Epithelial cell of prostate (primary cell): ENCODE measurements around the gene PTDSS2.

- RRBS, result no CpG with 5 or more reads among the region's 17 CpGs
Observed at GRCh38 chr11:272199-272754, 5.9 kb upstream of the NLRP6 start.

GRCh38 chr11:287569-288507 is 1.1 kb upstream of the PGGHG start:
- RRBS, result 24% methylated on average over 14 of the region's 53 CpGs

GRCh38 chr11:314824-315786 is 1.3 kb downstream of the IFITM1 start:
- RRBS, result 57% methylated on average over 6 of the region's 24 CpGs

DNA sequence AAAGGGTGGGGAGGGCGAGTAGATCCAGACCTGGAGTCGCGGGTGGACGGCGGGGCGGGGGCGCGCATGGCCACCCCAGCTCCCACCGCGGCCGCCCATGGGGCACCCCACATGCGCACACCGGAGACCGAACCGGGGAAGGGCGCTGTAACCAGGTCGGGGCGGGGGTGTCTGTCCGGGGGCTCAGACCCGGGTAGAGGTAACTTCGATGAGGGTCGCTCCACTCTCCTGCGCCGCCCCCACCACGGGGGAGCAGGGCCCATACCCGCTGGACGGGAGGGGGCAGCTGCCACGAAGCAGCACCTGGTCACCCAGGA is 1.9 kb downstream of the IFITM3 start:
- RRBS, result no CpG with 5 or more reads among the region's 28 CpGs

DNA sequence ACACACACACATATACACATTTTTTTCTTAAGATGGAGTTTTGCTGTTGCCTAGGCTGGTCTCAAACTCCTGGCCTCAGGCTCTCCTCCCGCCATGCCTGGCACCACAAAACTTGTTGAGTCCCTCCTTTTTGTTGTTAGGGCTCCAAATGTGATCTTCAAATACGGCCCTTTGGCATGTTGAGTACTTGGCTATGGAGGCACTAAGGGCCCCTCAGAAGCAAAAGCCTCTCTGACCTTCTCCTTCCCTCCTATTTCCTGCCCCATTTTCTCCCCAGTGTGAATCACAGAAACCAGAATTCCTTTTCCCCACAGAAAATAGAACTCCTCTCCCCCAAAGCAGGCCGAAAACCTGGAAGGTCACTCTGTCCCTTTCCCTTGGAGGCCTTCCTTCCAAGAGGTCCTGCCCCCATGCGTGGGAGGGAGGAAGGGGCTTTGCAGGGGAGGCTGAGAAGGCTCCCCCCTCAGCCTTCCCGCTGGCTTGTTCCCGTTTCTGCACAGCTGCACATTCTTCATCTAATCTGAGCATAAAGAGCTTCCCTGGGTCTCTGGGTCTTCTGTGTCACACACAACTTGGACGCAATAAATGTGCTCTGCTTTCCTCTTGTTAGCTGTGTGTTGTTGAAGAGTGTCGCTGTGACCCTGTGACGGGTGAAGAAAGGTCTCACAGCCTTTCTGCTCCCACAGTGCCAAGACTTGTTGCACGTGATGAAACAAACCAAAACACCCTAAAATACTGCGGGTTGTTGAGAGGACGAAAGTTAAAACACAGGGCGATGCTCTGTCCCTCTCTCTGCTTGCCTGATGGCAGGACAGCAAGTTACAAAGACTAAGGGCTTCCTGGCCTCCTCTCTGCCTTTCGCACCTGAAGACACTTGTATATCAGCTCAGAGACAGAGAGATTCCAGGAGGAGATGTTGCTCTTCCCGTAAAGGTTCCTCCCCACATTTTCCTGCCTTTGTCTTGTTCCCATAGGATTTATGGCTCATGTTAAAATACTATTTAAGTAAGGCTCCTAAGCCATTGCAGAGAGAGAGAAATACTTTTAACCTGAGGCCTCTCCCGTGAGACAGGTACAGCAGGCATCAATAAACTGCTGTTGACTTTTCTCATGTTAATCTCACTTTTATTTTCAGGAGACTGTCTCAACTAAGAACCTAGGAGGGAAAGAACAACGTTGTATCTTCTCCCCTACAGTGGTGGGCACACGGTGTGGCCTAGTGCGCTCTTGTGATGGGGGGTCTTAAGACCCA is 15.2 kb upstream of the IFITM3 start:
- RRBS, result no CpG with 5 or more reads among the region's 19 CpGs

DNA sequence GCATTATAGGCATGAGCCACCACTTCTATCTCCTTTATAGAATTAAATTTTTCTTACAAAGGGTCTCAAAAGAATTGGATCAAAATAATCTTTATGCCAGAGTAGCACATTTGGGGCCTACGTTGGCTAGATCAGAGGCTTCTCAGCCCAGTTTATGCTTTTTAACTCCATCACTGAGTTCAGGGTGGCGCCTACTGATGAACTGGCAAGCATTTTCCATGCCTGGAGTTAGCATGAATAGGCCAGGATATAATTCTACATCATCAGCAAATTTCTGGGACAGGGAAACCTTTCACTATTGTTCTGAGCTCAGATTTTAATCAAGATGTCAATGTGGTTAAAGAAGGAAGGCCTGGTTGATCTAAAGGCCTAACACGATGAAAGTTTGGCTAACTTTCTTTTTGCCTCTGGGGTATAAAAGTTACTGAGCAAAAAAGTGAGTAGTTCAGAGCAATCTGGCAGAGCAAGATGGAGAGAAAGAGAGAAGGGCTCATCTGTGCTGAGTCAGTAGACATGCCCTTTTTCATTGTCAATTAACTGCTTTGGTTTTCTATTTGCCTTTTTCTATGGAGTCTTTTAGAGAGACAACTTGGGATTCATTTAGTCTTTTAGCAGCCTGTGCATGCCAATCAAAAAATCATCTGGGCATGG is 21.7 kb upstream of the IFITM3 start:
- RRBS, result no CpG with 5 or more reads among the region's 3 CpGs

GRCh38 chr11:350088-351468 is 18.7 kb upstream of the B4GALNT4 start:
- RRBS, result no CpG with 5 or more reads among the region's 36 CpGs

DNA sequence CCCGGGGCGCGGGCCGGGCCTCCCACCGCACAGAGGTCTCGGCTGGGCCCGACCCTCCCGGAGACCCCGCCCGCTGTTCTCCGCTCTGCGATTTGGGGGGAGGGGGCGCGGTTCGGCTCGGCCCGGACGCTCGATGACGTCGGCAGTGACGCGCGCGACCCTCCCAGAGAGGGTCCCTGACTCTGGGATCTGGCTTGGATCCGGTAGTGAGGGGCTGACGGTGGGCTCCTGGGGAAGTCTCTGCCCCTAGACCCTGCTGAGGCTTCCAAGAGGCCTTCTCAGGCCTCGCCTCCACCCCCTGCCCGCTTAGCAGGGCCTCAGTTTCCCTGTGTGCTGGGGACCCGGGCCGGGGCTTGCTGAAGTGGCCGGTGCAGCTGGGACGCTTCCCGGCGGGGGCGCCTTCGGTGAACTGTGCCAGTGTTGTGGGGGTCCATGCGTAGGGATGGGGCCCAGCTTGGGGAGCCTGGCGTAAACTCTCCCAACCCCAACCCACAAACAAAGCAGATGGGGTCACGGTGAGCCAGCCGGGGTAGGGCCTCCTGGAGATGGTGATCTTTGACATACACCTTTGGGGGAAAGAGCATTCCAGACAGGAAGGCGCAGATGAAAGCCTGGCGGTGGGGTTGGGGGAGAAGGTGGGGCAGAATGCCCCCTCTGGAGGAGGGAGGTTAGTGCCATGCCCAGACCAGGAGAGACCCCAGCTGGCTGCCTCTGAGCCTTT is 919 bp downstream of the B4GALNT4 start:
- RRBS, result 1% methylated on average over 23 of the region's 43 CpGs

- RRBS, result 1% methylated on average over 35 of the region's 87 CpGs
Observed at GRCh38 chr11:450062-450785, at the start of gene PTDSS2. Gene PTDSS2 (plus strand): TSS chr11:450279.

- RRBS, result 3% methylated on average over 8 of the region's 79 CpGs
Observed at GRCh38 chr11:503964-505273, 2.6 kb downstream of the RNH1 start.

- RRBS, result 1% methylated on average over 24 of the region's 44 CpGs
Observed at GRCh38 chr11:507320-507700, 268 bp upstream of the RNH1 start.

DNA sequence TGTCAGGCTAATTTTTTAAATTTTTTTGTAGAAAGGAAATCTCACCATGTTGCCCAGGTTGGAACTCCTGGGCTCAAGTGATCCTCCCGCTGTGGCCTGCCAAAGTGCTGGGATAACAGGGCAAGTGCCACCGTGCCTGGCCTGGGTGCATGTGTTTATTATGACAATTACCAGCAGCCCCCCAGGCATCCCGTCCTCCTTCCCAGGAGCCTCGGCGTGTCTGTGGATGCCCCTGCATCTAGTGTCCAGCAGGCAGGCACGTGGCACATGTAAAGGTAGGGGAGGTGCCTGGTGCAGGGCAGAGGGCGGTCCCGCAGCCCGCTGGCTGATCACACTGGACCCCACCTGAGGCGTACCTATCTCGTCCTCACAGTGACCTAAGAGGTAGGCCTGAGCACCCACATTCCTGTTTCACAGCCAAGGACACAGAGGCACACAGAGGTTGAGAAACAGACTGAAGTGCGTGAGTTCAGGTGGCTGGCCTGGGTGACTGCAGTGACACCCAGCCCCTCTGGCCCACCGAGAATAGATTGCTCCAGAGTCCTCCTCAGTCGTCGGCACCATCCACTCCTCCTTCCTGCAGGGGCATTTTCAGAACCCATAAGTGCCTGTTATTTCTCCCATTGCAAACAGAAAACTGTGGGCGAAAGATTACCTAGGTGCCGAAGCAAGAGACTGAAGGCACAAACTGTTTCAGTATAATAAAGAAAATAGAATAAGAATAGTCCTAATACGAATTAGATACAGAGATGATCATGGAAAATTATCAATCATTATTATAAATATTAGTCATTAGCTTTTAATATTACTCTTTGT is 3.0 kb upstream of the PHRF1 start:
- RRBS, result no CpG with 5 or more reads among the region's 18 CpGs

GRCh38 chr11:574964-576037 is 969 bp upstream of the PHRF1 start:
- RRBS, result 2% methylated on average over 7 of the region's 103 CpGs

GRCh38 chr11:584327-584706 is 8.0 kb downstream of the PHRF1 start:
- RRBS, result no CpG with 5 or more reads among the region's 9 CpGs

DNA sequence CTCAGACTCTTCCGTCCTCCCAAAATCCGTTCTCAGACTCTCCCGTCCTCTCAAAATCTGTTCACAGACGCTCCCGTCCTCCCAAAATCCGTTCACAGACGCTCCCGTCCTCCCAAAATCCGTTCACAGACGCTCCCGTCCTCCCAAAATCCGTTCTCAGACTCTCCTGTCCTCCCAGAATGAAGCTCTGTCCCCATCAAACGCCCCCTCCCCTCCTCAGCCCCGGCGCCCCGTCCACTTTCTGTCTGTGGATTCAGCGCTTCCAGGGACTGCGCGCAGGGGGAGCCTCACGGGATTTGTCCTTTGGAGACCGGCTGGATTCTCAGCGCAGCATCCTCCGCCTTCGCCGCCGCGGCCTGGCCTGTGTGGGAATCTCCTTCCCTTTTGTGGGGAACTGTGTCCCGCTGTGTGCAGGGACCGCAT is 930 bp upstream of the SCT start:
- RRBS, result 98% methylated on average over 6 of the region's 29 CpGs

- RRBS, result no CpG with 5 or more reads among the region's 30 CpGs
Observed at GRCh38 chr11:688062-688850, 6.8 kb downstream of the DEAF1 start.

DNA sequence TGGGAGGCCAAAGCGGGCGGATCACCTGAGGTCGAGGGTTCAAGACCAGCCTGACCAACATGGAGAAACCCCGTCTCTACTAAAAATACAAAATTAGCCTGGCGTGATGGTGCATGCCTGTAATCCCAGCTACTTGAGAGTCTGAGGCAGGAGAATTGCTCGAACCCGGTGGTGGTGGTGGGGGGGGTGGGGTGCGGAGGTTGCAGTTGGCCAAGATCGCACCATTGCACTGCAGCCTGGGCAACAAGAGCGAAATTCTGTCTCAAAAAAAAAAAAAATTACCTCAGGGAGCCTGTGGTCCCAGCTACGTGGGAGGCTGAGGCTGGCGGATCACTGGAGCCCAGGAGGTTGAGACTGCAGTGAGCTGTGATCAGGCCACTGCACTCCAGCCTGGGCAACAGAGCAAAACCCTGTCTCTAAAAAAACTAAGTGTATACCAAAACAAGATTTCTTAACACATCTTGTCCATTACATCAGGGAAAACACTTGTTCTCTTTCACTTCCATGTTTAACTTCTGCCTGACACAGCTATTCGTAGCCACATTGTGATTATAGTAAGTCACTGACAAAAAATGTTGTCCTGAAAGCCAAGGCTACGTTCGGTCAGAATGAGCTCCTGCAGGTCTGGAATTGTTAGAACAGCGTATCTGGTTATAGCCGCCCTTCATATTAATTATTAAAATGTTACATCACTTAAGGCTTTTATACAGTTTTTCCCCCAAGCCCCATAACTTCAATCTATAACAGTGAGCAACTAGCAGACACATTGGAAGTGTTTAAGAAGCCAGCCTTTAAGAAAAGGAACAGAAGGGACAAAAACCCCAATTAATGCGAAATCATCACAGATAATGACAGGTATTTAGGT is 1.5 kb downstream of the TMEM80 start:
- RRBS, result no CpG with 5 or more reads among the region's 18 CpGs

DNA sequence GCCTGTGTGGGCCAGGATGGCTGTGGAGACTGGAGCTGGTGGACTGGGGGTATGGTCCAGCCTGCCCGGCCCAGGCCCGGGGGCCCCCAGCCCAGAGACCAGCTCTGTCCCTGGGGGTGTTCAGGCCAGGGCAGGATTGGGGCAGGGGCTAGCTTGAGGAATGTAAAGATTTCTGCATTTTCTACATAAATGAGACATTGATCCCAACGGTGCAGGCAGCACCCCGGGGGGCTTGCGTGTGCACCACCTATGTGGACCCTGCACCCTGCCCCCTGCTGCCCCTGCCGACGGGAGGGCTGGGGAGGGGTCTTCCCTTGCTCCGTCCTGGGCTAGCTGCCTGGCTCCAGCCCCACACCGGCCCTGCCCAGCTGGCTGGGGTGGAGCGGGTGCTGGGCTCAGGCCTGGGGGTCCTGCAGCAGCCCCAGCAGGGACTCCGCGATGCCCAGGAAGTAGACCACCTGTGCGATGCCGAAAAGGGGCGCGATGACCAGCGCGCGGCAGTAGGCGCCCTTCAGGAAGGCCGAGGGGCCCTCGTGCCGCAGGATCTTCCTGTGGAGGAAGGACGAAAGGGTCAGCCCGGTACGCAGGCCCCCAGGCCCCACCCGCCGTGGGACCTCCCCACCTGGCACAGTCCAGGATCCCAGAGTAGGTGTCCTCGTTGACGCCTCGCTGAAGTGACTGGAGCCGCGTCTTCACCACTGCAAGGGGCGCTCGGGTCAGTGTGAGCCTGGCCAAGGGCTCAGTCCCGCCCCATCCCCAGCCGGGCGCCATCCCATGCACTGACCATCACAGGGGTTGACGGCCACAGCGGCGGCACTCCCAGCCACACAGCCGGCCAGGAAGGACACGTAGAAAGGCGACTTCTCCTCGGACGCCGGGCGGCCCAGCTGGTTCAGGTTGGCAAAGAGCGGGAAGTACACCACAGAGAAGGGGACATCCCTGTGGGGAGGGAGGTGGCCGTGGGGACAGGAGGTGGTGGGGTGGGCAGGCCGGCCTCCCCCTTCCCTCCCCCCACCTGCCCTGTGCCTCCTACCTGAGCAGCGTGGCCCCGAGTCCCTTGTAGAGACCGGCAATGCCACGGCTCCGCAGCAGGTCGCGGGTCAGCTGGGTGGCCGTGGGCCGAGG is 2.0 kb upstream of the CEND1 start:
- RRBS, result 94% methylated on average over 16 of the region's 60 CpGs

- RRBS, result 51% methylated on average over 15 of the region's 49 CpGs
Observed at GRCh38 chr11:794614-795775, 3.1 kb downstream of the SLC25A22 start.

DNA sequence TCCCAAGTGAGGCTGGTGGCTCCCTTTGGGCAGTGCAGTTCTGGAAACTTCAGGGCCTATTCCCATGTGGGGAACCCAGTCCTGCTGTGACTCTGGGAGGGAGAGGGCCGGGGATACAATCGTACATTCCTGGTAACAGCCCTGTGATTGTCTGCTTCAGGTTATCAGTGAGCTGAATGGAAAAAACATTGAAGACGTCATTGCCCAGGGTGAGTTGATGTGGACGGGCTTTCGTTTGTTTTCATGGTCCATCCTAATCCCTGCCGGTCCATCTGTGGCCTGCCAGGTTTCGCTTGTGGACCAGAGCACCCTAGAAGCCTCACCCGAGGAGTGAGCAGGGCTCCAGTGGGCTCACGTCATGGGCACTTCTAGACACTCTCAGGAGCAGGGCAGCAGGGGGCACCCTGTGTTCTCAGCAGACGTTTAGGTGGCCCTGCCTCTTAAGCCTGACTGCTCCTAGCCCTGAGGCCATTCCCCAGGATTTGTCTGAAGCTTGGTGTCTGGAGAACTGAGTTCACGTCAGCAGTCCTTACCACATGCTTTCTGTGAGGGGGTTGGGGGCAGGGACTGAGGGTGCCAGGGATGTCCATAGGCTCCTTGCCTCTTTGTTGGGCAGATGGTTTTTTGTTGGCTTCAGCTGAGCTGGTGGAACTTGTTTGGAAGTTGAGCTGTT is 1.8 kb downstream of the RPLP2 start:
- RRBS, result no CpG with 5 or more reads among the region's 11 CpGs